ENCODE data around the genes GDF7 and APOB.

DNA sequence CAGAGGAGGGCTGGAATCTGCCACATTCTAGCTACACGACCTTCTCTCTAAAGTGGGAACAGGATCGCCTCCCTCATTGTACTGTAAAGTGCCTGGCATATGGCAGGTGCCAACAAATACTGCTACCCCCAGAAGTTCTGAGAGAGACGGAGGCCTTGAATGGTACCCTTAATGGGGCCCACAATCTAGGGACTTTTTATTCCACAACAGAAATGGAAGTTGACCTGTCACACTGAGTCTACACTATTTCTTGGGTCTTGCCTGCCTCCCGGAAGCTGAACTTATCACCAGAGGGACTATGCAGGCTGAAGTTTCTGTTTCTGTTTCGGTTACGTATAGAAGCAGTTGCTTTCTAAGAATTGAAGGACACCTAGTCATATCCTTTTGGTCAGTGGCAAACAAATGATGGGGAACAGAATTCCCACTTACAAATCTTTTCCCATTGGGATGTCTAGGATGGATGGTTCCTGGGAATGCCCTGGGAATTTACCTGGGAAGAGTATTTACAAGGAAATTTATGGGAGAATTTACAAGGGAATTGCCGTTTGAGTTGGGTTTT, 74.3 kb downstream of the HS1BP3 start:
- PRO-cap = no peak

- PRO-cap = no peak
Observed at GRCh38 chr2:20622774-20623139, 28.1 kb downstream of the HS1BP3 start.

DNA sequence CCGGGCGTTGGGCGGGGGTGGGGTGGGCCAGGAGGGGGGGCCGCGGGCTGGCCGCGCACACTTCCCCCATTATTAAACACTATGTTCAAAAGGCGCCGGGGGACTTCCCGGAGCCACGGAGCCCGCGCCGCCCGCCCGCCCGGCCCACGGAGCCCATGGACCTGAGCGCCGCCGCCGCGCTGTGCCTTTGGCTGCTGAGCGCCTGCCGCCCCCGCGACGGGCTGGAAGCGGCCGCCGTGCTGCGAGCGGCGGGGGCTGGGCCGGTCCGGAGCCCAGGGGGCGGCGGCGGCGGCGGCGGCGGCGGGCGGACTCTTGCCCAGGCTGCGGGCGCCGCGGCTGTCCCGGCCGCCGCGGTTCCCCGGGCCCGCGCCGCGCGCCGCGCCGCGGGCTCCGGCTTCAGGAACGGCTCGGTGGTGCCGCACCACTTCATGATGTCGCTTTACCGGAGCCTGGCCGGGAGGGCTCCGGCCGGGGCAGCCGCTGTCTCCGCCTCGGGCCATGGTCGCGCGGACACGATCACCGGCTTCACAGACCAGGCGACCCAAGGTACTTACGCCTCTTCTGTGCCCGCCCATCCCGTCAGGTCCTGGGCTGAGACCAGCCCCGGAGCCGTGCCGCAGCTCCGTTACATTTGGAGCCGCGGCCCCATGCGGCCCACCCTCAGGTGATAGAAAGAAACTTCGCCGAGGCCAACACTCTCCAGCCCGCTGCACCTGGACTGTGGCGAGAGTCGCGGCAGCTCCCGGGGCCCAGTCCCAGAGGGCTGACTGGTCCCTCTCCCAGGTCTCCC, at the start of gene GDF7:
Gene GDF7 (plus strand): TSS at position 60 of the 790 bp plus-strand sequence.
- PRO-cap = no peak

DNA sequence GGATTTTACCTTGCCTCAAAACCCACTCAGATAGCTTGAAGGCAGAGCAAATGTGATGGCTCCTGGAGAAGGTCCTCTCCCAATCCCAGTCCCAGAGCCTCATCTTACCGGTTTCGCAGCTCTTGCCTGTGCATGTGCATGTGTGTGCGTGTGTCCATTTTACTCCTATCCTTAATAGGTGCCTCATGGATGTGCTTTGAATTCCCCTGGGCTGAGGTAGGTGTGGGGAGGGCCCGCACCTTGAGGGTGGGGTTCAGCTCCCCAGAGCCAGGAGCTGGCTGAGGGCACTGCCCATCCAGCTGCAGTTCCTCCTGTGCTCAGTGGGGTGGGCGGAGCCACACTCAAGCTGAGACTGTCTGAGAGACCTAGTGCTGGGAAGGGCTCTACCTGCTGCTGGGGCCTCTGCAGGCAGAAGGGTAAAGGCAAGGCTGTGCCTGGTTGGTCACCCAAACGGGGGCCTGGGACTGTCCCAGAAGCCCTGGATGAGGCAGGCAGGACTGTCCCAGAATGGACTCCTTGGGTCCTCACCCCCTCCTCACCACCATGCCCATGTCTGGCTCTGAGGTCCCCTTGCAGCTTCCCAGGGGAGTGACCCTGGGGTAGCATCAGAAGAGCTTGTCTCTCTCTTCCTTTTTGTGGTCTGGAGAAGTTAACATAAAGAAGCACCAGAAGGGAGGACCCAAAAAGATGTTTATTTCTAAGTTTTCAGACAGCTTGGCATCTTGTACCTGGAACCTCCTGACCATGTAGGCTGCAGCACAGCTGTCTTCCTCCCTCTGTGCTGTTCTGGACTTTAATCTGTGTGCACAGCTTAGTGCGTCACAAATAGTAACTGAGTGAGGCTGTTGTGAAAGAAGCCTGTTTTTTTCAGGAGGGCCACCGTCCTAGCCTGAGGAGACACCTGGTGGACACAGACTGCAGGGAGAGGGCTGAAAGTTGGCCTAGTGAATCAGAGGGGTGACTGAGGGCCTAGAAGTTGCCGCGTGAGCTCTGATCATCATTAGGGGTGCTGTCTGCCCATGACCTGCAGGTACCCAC, 9.0 kb downstream of the GDF7 start:
- PRO-cap = unidirectional peak, plus-strand start at position 359 of the sequence; unidirectional peak, minus-strand start at position 783 of the sequence

DNA sequence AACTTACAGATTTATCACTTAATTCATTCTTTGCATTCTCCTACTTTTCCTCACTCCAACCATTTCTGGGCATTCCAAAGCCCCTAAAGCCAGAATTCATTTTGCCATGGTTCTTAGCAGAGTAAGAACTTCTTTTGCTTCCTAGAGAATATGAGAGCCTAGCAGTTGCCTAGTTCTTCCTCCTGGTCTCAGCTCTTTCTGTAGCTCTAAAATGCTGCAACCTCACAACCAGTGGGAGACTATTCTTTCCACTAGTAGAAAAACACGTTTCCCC, 22.3 kb downstream of the GDF7 start:
- PRO-cap = no peak

GRCh38 chr2:21004151-21004705, 39.6 kb downstream of the APOB start:
- PRO-cap = no peak

DNA sequence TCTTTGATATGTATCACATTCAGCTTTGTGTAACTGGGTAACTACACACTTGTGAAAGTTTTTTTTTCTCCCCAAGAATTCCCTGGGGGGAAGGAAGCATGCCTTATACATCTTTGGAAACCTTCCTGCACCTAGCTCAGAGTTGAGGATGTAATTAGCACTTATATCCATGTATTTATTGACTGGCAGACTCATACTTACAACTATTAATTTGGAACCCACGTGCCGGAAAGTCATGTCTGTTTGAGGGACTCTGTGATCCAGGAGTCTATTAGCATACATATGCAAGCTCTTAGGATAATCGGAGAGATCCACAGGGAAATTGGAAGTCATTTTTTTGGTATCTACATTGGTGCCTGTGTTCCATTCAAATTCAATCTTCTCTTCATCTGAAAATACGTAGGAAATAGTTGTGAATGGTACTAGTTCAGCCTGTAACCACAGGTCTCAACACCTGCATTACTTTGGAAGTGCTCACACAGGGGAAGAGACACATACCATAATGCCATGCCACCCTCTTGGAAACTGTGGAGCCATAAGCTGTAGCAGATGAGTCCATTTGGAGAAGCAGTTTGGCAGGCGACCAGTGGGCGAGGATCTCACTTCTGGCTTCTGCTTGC, 28.9 kb downstream of the APOB start:
- PRO-cap = no peak

GRCh38 chr2:21043495-21044501, at the start of gene APOB:
APOB (minus strand) TSS chr2:21044073.
- PRO-cap = no peak

DNA sequence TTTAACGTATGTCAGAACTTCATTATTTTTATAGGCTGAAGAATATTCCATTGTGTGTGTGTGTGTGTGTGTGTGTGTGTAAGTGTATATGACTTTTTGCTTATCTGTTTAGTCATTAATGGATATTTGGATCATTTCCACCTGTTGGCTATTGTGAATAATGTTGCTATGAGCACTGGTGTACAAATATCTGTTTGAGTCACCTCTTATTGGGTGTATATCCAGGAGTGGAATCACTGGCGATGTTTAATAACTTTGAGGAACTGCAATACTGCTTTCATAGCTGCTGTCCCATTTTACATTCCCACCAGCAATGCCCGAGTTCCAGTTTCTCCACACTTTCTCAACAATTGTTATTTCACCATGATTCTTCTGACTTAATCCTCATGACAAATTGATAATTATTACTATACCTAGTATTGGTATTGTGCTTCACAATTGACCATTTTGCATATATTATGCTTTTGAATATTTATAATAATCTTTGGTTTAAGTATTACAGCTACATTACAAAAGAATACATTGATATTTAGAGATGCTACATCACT, 30.2 kb upstream of the TDRD15 start:
- PRO-cap = no peak

DNA sequence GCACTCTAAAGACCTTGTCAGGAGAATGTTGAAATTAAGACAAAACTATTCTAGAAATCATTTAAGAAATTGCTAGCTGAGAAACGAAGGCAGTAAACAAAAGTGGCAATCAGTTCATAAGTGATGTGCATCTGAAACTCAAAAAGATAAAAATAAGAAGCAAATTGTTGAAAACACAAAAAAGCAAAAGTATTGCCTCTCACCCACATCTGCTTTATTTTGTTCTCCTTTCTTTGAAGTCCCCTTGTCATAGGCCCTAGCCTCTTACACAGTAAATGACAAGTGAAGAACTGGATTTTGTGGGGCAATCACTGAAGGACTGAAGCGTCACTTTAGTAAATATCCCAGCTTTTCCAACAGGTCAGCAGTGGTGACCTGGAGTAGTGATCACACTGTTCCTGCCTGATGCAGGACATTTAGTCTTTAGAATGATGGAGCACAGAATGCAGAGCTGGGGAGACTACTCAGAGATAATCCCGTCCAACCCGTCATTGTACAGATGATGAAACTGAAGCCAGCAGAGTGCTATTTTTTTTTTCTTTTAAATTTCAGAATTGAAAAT, 28.1 kb upstream of the TDRD15 start:
- PRO-cap = no peak

GRCh38 chr2:21268481-21269411, 145.0 kb downstream of the TDRD15 start:
- PRO-cap = no peak

DNA sequence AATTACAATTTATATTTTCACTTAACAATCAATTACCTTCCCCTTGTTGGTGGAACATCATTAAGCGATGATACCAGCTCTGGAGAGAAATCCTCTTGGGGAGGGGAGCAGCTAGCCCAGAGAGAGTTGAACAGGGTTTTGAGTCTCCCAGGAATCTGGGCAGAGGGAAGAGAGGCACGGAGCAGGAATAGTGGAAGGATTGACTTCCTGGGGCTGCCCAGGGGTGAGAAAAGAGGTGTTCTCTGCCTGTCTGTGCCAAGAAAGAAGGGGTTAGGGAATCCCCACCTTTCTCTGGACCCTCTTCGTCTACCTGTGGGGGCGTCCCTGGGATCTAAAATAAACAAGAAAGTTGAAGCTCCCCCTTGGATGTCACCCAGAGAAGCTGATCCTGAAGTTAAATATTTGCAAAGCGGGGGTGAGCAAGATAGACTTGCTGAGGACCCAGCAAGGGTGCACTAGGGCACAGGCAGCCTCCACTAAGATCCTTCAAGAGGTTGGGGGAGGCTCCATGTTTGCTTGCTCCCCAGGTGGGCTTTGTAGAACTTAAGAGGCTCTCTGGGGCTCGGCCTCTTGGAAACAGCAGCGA, 186.1 kb upstream of the KLHL29 start:
- PRO-cap = no peak

DNA sequence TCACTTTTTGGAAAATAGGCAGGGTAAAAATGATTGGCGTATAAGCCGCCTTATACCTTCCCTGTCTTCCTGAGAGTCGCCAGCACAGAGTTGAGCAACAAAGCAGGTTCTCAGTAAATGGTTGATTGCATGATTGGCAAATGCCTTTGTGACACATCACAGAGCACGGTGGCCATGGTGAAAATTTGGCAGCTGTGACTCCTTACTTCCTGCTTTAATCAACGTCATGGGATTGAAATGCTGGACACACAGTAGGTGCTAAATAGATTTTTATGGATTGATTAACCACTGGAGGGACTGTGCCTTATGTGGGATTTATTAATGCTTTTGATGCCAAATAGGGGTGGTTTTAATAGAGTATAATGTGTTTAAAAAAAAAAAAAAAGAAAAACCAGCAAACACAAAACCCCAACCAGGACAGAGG, 3.8 kb upstream of the KLHL29 start:
- PRO-cap = unidirectional peak, minus-strand start at position 71 of the sequence

- PRO-cap = no peak
Observed at GRCh38 chr2:23385733-23386330, 853 bp downstream of the KLHL29 start.

GRCh38 chr2:23458795-23459555, 74.0 kb downstream of the KLHL29 start:
- PRO-cap = no peak

DNA sequence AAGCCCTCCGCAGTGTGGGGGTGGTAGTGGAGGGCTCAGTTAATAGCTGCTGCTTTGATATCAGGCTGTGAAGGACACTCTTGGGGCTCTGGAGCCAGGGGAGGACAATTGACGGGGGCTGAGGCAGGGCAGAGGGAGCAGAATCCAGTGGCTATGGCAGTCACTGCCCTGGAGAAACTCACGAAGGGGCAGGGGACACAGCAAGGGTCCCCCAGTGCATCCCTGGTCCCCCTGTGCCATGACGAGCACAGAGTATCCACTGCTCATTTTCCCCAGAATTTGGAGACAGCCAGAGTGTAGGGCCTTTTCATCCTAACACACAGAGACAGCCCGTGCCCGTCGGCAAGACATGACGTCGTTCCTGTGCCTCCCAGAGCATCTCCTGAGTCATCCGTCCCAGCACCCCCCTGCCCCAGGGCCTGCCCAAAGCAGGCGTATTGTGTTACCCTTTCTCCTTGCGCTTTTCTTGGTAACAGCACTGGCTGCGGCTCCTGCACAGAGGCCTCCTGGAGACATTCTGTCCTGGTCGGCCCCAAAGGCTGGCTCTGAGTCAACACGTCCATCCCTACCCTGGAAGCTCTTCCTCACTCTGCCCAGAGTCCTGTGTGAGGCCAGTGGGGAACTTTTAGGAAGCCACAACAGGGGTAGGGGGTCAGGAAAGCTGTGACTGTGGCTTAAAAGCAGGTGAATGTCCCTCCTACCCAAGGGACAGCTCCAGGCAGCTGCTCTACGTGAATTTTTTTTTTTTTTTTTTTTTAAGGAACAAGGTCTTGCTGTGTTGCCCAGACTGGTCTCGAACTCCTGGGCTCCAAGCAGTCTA, 217.1 kb downstream of the KLHL29 start:
- PRO-cap = no peak

GRCh38 chr2:23712179-23712751, 214.7 kb downstream of the ATAD2B start:
- PRO-cap = no peak

DNA sequence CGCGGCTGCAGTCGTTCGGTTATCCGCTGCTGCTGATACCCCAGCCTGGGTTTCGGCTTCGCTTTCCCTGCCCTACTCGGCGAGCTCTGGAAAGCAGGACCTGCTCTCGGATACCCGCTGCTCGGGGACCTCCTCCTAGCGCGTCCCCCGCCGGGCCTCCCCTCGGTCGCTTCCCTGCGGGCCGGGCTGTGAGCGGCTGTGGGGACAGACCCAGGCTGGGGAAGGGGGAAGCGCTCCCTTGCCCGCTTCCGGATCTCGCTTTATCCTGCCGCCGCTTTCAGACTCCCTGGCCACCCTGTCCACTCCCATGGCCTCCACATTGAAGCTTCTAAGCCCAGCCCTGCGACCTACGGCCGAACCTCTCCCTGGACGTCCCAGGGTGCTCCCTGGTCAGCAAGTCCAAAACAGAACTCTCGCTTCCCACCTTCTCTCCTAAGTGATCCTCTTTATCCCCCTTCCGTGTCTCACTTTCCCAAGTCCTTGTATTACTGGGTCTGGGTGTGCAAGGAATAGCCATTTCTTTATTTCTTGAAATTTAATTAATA, 701 bp downstream of the FKBP1B start:
- PRO-cap = no peak

GRCh38 chr2:24124308-24124664, 1.0 kb downstream of the FAM228B start:
- PRO-cap = no peak

GRCh38 chr2:24246040-24246543, 71.2 kb downstream of the FAM228A start:
- PRO-cap = no peak

All from Metastatic Pancreatic Carcinoma in the Ovary (tissue), 1 donor.